LHCN-M2 (cell line): Measurements from ENCODE around the genes PSPN and CD70.

DNA sequence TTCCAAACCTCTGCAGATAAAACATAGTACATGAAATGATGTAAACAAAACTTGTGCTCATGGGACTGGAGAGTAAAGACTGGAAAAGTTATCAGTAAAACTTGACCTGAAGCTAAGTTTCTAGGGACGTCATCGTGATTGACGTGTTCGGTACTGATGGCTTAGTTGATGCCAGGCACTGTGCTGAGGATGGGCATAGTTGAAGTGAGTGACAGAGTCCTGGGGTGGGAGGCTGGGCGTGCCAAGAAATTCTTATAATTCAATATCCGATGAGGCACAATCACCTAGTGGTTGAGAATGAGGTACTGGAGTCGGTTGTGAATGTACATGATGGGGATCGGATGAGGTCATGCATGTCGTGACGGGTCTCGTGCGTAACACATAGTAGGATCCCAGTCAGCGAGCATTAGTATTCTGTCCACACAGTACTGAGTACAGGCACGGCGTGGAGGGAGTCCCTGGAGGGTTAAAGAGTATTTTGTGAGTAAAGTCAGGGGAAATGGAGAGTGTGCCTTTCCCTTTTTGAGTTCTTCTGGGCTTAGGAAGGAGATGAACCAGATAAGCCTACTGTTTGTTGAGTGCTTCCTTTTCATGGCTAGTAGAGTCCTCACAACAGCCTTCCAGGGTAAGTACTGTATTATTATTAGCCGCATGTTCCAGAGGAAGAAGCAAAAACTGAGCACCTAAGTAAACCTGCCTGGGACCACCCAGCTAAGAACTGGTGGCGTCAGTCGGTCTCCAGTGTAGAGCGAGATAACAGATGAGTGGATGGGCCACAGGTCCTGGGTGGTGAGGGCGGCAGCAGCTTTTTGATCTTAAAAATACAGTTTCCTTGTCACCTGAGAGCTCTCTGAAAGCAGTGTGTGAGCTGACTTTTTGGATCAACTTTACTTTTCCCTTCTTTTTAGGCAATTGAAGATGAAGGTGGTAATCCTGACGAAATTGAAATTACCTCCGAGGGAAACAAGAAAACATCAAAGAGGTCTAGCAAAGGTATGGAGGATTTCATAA lies 2.9 kb downstream of the SAFB start:
- RAMPAGE, long total RNA: no peak

- RAMPAGE, long total RNA: no peak
Observed at GRCh38 chr19:5799062-5799656, 5.7 kb upstream of the NRTN start.

DNA sequence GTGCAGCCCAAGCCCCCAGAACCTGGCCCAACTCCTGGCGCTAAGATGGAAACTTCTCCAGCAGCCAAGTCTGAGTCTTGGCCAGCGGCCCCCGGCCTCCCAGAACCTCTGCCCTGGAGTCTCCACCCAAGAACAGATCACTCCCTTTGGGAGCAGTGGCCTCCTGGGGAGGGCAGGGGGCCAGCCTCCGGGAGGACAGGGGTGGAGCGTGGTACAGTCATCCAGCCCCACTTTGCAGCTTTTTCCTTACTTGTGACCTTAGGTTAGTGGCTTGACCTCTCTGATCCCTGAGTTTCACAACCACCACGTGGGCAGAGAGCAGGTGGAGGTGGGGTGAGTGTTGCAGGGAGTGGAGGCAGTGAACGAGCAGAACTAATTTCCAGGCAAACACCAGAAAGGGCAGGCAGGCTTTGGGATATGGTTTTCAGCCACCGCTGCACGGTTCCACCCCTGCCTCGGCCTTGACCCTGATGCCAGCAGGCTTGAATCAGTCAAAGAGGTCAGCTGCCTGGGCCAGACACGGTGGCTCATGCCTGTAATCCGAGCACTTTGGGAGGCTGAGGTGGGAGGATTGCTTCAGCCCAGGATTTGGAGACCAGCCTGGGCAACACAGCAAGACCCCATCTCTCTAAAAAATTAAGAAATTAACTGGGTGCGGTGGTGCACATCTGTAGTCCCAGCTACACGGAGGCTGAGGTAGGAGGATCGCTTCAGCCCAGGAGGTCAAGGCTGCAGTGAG lies 4.2 kb upstream of the NRTN start:
- RAMPAGE, long total RNA: no peak

- RAMPAGE, long total RNA: no peak
Observed at GRCh38 chr19:5802211-5802701, 2.6 kb upstream of the NRTN start.

DNA sequence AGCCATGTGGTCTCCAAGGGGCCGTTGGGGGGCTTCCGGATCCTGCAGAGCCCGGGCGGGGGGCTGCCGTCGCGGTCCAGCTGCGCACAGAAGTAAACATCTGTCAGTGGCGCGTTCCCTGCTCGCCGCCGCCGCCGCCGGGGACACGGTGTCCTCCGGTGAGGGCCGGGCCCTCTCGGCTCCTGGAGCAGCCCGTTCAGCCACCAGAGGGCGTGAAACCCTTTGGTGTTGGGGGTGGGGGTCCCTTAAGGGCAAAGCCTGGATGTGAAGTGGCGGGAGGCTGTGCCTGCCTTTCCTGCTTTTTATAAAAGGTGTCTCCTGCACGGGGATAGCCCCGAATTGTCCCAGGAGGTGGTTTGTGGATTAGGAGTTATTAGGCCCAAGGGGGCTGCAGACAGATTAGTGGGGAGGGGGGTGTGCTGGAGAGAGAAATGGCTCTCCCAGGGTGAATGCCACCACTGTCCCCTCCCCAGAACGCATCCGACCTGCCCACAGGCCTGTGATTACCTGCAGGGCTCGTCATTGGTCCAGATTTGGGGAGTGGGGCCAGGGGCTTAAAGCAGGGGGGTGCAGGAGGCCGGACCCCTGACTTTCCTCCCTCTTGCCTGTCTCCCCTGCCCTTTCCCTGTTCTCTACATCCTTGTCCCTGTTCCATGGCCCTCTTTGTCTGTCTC lies 1.1 kb downstream of the NRTN start:
- RAMPAGE, long total RNA: no peak

- RAMPAGE, long total RNA: no peak
Observed at GRCh38 chr19:6022055-6022732, 44.3 kb upstream of the RANBP3 start.

DNA sequence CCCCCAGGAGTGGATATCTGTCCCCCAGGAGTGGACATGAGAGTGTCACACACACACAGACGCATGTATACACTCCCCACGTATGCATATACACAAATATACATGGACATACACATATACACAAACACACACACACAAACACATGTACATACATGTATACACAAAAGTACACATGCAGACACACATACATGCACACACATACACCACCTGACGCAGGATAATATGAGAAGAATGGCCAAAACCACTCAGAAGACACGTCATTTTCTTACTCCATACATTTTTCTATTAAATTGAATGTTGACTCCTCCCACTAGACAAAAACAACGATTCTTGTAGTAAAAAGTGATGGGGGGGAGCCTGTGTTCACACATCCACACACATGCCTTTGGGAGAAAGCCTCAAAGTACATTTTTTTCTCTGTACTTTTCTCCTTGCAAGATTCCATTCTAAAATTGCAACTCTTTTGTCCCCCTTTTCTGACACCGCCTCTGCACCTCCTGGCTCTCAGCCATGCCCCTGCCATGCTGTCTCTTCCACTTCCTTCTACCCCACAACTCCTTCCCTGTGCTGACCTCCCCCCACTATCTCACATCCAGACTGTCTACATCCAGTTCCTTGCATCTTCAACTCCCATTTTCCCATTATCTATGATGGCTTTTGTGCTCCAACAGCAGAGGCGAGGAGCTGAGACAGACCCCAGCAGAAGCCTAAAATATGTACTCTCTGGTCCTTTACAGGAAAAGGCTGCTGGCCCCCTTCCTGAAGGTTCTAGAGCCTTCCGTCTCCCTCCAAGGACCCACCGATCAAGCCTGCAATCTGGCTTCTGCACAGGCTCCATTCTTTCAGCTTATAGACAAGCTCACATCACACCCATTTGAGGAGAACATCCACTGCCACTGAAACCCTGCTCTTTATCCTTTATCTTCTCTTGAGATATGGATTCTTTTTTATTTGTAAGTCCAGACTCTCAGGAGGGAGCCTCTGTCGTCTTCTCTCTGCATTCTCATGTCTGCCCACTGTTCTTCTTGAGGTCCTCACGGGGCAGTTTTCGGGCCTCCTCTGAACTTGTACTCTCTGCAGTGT lies 50.3 kb downstream of the RFX2 start:
- RAMPAGE, long total RNA: no peak

- RAMPAGE, long total RNA: no peak
Observed at GRCh38 chr19:6098394-6099103, 11.8 kb downstream of the RFX2 start.

- RAMPAGE, long total RNA: no peak
Observed at GRCh38 chr19:6104913-6105640, 5.2 kb downstream of the RFX2 start.

DNA sequence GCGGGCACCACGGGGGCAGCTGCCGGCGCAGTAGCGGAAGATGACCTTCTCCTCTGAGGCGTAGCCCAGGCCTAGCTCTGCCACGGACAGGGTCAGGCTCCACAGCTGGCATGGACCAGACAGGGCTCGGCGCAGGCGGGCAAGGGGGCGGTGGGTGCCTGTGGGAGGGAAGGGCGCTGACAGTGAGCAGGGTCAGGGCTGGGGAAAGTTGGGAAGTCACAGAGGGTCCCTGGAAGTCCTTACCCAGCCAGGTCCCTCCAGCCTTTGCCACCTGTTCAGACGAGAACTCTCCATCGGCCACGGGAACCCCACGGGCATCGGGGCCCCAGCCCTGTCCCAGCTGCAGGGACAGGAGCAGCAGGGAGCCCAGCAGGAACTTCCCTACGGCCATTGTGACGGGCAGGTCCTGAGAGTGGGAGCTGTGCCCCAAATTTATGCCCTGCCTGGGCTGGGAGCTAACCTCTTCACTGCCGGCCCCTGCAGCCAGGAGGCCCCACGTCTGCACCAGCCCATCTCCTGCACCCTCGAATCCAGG lies at the start of gene PSPN:
PSPN (minus strand) TSS at position 475 of the 535 bp plus-strand sequence.
- RAMPAGE, long total RNA: no peak

DNA sequence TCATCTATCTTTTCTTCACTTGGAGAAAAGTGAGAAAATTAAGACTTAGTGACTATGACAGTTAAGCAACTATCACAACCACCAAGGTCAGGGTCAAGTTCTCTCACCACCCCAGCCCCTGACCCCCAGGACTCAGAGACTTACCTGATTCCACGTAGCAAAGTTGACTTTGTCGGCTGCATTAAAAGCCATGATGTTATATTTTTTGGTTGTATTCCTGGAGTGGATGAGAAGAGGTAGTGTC lies 1.3 kb downstream of the GTF2F1 start:
- RAMPAGE, long total RNA: no peak

GRCh38 chr19:6425038-6425981 lies 699 bp upstream of the KHSRP start:
- RAMPAGE, long total RNA: no peak

- RAMPAGE, long total RNA: no peak
Observed at GRCh38 chr19:6425982-6426585, 1.5 kb upstream of the KHSRP start.

GRCh38 chr19:6440440-6441038 lies 7.0 kb upstream of the SLC25A41 start:
- RAMPAGE, long total RNA: no peak

DNA sequence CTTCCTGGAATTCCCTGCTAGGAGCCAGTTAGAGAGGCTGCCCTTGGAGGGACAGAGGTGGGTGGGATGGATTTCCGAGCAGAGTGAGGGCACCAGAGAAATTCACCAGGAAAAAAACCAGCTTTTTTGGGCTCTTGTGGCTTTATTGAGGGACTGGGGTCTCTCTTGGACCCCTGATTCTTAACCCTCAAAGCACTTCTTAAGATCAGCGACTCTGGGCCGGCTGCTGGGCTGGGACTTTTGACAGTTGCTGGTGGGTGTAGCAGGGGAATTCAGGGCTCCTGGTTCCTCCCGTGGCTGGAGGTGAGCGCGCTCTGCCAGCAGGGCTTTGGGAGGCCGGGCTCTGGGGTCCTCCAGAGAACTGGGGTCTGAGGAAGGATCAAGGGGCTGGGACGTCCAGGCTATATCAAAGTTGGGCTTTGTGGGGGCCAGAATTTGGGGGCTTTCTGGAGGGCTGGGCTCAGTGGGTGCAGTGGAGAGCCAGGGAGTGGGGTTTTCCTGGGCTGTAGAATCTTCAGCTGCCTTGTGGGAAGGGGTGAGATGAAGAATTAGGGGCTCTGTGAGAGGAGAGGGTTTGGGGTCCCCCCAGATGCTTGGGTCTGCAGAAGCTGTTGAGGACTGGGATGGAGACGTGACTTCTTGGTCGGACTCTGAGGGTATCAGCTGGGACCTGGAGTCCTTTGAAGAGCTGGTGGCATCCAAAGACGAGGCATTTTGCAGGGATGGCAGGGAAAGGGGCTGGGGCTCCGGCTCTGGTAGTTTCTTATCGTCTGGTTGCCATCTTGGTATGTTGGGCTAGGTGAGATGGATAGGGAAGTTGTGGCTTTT lies 3.5 kb downstream of the CRB3 start:
- RAMPAGE, long total RNA: no peak

GRCh38 chr19:6470170-6470406 lies 6.0 kb downstream of the CRB3 start:
- RAMPAGE, long total RNA: no peak

GRCh38 chr19:6509253-6509936 lies 7.3 kb upstream of the TUBB4A start:
- RAMPAGE, long total RNA: no peak

DNA sequence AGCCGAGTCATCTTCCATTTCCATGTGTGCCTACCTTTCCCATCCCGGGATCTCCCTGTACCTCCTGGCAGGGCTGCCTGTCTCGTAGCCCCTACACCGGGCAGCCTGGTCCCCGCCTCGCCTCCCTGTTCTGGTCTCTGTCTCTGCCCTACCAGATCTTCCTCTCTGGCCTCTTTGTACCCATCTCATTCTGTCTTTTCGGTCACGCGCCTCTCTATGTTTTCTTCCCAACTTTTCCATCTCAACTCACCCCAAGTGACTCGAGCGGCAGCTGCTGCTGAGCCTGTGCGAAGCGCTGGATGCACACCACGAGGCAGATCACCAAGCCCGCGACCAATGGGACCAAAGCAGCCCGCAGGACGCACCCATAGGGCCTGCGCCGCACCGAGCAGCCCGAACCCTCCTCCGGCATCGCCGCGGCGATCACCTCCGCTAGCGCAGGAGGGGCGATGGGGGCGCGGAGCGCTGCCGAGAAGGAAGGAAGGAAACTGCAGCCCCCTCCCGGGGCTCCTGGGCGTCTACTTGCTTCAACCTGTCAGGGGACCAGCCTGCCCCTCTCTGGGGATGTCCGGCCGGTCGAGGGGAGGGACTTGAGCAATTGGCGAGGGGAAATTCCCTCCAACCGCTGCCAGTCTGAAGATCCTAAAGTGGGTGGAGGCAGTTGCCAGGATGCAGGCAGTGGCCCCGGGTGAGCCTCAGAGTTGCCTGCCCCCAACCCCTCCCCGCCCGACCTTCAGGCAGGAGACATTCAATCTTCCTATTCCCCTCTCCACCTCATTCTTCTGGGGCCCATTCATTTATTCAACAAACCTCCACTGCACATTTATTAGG lies at the start of gene CD70:
CD70 (minus strand) TSS at position 560 of the 831 bp plus-strand sequence.
- RAMPAGE, long total RNA: no peak

DNA sequence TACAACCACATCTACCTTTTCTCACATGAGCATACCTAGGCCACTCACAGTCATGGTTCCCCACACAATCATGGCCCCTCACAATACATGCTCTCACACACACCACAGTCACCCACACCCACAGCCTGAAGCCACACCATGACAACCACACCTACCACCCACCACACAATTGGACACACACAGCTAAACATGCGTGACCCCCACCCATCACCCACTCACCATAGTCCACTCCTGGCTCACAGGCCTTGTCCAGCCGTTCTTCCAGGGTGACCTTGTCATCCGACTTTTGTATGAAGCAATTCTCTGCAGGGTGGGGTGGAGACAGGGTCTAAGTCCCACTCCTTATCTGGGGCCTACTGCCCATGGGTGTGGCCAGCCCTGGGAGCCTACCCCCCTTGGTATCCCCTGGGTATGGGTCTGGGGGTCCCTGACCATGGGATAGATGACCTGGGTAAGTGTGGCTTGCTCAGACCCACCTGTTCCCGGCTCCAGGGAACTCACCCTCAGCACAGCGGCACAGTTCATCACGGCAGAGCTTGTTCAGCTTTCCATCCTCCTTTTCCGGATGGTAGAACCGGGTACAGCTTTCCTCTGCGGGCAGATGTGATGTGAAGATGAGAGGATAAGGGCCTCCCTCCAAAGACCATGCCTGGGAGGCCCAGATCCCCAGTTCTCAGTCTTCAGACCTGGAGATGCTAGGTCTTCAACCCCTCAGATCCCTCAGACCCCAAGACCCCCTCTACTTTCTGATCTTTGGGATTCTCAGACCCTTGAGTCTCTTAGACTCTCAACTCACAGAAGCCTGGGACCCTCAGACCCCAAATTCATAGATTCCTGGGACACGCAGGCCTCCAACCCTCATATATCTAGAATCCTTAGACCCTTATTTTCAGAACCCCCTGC lies 9.2 kb upstream of the TNFSF14 start:
- RAMPAGE, long total RNA: no peak

DNA sequence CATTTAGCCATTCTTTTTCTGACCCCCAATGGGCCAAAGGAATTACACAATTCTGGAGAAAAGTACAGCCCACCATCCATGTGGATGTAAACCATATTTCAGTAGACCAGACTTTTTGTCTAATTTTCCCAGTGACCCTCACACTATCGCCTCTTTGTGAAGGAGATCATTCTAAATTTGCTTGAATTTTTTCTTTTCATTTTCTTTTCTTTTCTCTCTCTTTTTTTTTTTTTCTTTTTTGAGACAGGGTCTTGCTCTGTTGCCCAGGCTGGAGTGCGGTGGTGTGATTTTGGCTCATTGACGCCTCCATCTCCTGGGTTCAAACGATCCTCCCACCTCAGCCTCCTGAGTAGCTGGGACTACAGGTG lies 15.3 kb downstream of the C3 start:
- RAMPAGE, long total RNA: no peak